Placental pericyte (primary cell): ENCODE results near the genes YTHDC2 and CCDC112.

- CAGE, long polyA plus RNA, result no peak
These were observed 364.6 kb downstream of the MAN2A1 start for GRCh38 chr5:110054360-110054741.

GRCh38 chr5:110726930-110727326 lies 457 bp upstream of the TMEM232 start:
- CAGE, long polyA plus RNA, result no peak

DNA sequence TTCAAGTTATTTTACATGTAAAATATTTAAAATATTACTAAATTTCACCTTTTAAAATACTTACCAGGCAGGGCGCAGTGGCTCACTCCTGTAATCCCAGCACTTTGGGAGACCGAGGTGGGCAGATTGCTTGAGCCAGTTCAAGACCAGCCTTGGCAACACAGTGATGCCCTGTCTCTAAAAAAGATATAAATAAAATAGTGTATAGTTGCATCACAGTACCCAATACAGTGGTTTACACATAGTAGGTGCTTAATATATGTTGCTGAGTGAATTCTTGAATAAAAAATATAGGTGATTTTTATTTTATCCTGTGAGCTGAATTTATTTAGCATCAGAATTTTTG lies 4.0 kb upstream of the SLC25A46 start:
- CAGE, long polyA plus RNA, result no peak

- CAGE, long polyA plus RNA, result no peak
These were observed 347 bp upstream of the SLC25A46 start for GRCh38 chr5:110738523-110738796.

- CAGE, long polyA plus RNA, result no peak
These were observed 14.0 kb downstream of the SLC25A46 start for GRCh38 chr5:110752673-110753431.

GRCh38 chr5:111227135-111227615 lies 3.0 kb downstream of the CAMK4 start:
- CAGE, long polyA plus RNA, result no peak

- CAGE, long polyA plus RNA, result no peak
These were observed 8.7 kb downstream of the NREP start for GRCh38 chr5:111748241-111748681.

DNA sequence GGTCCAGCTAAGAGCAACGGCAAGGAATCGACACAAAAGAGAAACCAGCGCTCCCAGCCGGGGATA lies 109 bp downstream of the NREP start:
- CAGE, long polyA plus RNA, result no peak

DNA sequence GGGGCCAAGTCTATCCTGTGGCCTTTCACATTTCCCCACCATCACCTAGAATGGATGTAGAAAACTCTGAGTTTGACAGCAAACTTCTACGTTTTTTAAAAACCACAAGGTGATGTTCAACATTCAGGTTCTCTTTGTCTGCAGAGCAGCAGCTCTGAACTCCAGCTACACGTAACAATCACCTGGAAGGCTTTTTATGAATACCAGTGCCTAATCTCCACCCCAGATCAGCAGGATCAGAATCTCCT lies 44.3 kb downstream of the EPB41L4A start:
- CAGE, long polyA plus RNA, result no peak

- CAGE, long polyA plus RNA, result no peak
These were observed 477 bp upstream of the DCP2 start for GRCh38 chr5:112975988-112976654.

DNA sequence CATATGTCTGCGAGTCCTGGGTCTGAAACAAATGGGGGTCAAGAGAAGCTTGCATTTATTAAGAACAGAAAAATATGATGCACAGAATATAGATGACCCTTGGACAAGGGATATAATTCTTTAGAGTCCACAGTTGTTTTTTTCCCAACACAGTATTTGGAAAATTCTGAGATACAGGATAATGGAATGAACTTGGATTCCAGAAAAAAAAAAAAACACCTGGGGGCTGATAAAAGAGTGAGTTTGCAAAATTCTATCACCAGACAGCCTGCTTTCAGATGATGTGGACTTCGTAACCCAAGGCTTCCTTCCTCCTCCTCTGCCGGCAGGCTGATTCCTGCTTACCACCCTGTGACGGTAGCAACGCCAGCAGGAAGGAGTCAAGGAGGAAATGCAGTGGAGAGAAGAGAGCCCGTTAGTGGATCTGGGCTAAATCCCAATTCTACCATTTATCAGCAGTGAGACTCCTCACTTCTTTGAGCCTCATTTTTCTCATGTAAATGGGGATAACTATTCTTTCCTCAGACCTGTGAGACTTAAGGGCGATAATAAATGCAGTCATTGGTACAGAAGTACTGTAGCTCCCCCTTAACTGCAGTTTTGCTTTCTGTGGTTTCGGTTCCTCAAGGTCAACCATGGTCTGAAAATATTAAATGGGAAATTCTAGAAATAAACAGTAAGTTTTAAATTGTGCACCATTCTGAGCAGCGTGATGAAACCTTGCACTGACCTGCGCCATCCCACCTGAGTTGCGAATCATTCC lies 71.2 kb downstream of the DCP2 start:
- CAGE, long polyA plus RNA, result no peak

GRCh38 chr5:113285545-113286165 lies 149.1 kb downstream of the TSSK1B start:
- CAGE, long polyA plus RNA, result no peak

- CAGE, long polyA plus RNA, result no peak
These were observed at the start of gene YTHDC2 for GRCh38 chr5:113513411-113514456. TSS of gene YTHDC2 (plus strand) at chr5:113513694.

DNA sequence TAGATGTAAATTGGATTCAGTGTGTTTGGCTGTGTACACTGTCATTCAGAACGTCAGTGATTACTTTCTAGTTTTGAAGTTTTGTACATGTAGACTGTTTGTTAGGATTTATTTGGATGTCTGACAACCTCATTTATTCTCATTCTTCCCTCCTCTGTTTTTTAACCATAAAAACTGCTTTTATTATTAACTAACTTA lies 31.4 kb downstream of the KCNN2 start:
- CAGE, long polyA plus RNA, result no peak

DNA sequence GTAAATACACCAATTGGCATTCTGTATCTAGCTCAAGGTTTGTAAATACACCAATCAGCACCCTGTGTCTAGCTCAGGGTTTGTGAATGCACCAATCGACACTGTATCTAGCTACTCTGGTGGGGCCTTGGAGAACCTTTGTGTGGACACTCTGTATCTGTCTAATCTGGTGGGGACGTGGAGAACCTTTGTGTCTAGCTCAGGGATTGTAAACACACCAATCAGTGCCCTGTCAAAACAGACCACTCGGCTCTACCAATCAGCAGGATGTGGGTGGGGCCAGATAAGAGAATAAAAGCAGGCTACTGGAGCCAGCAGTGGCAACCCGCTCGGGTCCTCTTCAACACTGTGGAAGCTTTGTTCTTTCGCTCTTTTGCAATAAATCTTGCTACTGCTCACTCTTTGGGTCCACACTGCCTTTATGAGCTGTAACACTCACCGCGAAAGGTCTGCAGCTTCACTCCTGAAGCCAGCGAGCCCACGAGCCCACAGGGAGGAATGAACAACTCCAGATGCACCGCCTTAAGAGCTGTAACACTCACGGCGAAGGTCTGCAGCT lies 71.4 kb downstream of the KCNN2 start:
- CAGE, long polyA plus RNA, result no peak

- CAGE, long polyA plus RNA, result no peak
These were observed at the start of gene CCDC112 for GRCh38 chr5:115295620-115296881. TSS of gene CCDC112 (minus strand) at chr5:115296654.

DNA sequence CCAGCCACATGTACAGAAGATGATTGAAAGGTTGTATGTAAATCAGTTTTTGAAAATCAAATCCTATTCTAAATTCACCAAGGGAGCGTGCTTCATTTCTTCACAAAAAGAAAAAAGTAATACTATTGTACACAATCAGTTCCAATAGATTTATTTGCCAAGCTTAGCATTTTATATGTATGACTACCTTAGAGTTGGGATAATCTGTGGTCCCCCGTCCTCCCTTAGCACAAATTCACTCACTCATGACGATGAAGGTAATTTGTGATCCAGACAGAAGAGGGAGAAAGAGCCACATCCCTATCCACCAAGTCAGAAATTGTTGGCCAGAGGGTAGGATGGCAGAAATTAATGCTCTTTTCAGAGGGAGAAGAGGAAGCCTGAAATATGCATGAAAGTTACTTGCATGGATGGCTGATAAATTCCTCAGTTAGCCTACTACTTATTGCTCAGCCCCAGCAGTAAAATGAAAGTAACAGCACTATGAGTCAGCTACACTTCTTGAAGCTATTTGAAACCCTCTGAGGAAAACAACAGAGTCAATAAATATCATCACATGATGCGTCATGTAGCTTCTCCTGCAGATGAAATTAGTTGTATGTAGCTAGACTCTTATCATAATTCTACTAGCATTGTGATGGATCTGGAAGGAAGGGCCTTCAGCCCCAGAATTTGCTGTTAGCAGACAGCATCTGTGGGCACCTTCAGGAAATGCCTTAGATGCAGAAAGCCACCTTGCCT lies 81.0 kb upstream of the CCDC112 start:
- CAGE, long polyA plus RNA, result no peak

- CAGE, long polyA plus RNA, result no peak
These were observed 120.6 kb upstream of the CCDC112 start for GRCh38 chr5:115417077-115417448.

DNA sequence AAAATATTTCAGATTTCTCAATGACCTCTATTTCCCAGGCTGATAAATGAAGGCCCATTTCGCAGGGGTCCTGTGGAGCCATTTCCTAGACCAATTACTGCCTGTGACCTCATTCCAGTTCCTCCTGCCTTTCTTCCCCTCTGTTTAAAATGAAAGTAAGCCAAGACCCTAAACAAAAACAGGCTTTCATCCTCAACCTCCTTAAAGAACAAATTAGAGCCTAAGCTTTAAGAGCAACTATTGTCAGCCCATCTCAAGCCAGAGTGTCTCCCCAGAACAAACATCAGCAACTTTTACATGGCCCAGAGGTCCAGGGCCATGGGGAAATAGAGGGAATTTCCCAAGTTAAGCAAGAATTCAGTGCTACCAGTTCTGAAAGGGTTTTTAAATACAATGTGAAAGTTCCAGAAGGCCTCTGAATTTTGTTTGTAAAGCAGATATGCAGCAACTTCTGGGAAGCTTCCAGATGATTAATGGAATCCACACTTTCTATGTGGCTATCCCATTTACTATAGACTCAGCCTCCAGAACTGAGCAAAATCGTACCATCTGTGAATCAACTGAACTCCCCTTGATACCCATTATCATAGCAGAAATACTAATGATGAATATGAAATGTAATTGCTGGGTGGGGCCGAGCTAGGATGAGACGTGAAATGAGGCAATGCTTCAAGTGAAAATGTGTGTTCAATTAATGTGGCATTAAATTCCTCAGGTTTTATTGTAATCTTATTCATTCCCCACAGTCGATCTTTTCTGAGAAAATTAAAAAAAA lies 93.9 kb downstream of the FEM1C start:
- CAGE, long polyA plus RNA, result no peak

- CAGE, long polyA plus RNA, result no peak
These were observed 88.0 kb downstream of the FEM1C start for GRCh38 chr5:115456569-115457036.